HTERT-HM (cell line): ENCODE results near the genes TMEM53 and EIF2B3.

DNA sequence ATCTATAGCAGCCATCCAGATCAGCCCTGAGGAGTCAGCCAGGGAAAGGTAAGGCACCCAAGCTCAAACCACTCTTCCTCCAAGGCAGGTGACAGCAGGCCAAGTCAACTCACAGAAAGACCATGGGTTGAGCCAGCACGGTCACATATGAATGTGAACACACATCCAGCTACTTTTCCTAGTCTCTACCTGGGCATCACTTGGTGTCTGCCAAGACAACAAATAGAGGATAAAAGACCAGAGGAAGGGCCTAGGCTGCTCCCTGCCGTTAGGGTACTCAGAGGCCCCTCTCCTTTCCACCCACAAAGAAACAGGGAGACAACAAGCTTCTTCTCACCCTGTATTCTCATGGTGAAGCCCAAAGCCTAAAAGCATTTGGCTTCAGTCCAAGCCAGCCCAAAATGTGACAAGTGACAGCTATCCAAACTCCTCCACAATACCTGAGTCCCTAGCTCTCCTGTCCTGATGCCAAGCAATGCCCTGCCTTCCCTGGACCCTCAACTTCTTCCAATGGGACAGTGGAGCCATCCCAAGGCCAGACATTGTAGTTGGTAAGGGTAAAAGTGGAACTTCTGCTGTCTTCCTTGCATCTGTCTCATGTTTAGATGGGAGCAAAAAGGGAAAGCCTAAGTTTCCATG is 55.4 kb downstream of the DMAP1 start:
- RRBS = no CpG with 5 or more reads among the region's 2 CpGs

DNA sequence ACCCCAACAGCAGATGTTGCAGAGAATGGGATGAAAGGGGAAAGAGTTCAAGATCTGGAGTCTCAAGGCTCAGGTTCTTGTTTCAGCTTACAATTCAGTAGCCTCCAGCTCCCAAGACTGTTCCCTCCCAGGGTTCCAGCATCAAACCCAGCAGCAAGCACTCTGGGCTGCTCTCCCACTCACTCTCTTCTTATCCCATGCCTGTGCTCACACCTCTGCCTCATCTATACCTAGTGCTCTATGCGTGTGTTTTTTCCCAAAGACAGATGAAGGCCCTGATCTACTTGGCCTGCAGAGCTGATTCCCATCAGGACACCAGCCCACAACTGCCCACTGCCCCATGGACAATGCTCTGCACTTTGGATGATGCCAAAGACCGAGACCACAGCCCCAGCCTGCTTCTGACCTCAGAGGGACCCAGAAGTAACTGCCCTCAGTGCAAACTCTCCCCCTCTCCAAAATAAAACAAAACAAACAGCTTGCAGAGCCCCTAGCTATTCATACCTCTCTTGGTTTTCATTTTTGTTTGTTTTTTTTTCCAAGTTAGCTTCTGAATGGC is 61.4 kb downstream of the DMAP1 start:
- RRBS = no CpG with 5 or more reads among the region's 2 CpGs

- RRBS = 4% methylated on average over 12 of the region's 30 CpGs
Observed at GRCh38 chr1:44406020-44406426, 968 bp downstream of the RNF220 start.

DNA sequence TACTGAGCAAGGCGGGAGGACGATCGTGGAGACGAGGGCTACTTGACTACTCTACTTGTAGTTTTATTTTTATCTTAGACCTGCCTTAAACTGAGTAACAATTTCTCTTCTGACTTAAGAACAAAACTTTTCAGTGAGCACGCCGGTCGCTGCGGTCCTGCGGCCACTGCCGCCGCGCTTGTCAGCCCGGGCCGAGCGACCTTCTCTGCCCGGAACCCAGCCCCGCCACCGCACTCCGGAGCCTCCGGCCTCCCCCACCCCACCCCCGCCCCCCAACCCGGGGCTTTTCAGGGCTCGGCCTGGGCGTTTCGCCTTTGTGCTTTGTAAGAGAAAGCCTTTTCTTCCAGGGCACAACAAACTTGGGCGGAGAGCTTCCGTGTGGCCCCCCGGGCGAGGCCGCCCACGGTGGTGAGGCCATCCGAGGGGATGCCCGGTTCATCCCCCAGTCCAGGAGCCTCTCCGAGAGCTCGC is 1.4 kb downstream of the RNF220 start:
- RRBS = 11% methylated on average over 20 of the region's 35 CpGs

- RRBS = no CpG with 5 or more reads among the region's 7 CpGs
Observed at GRCh38 chr1:44422140-44422834, 17.2 kb downstream of the RNF220 start.

- RRBS = no CpG with 5 or more reads among the region's 9 CpGs
Observed at GRCh38 chr1:44484182-44484598, 79.1 kb downstream of the RNF220 start.

DNA sequence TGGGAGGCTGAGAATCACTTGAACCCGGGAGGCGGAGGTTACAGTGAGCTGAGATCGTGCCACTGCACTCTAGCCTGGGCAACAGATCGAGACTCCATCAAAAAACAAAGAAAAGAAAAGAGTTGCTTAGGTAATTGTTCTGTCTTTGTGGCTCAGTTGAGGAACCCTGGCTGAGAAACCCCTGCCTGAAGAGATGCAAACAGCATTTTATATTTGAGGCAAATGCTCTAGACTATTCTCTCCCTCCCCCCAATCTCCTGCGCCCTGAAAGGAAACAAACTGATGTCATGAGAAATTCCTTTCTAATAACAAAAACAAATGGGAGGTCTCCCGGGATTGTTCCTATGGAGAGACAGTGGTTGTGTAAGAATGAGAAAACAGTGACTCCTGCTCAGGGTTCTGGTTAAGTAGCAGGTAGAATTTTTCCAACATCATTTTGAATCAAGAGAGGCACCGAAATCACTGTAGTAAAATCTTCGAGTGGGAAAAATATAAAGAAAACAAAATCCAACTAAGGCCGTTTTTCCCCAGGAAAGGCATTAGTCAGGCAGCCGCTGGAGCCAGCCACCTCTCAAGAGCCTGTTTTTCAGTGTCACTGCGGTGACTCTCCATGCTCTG is 80.1 kb downstream of the RNF220 start:
- RRBS = no CpG with 5 or more reads among the region's 11 CpGs

DNA sequence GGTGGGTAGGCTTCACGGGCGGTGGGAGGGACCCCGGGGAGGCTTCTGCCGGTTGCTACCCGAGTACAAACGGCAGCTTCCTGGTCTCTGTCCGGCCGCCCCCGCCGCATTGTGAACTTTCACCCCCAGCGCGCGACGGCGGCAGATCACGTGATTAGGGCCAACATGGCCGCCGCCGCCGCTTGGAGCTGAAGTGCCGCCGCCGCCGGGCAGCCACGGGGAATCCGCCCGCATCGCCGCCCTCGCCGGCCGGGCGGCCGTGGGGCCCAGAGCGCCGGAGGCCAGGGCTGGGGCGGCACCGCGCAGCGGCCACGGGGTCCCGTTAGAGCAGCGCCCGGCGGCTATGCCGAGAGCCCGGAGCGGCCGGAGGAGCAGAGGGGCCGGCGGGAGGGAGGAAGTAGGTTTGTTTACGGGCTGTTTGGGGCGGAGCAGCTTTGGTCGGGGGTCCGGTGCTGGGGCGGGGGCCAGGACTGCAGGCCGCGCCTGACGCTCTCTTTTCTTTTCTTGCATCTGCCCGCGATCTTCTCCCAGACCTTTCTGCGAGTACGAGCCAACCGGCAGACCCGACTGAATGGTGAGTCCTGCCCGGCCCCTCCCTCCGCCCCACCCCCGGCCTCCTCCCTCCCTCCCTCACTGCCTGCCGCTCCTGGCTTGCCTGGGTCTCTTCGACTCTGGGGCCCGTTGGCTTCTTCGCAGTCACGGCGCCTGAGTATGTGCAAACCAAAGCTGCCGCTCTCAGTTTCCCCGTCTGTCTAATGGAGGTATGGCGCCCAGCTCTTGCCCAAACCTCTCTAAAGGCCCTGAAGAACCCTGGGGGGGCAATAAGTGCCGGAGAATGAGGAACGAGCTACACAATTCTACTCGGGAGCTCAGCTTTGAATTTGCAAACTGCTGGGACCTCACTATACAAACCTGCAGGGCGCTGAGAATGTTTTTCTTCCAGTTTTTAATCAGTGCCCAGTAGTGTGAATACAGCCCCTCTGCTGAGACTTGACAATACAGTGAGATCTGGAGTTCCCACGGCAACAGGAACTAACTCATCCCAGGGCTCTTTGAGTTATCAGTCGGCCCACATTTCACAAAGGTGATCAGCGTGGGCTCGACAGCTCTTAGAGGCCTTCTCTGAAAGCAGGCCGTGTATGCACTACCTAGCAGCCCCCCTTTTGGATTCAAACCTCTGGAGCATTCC is 42.1 kb downstream of the TMEM53 start:
- RRBS = 2% methylated on average over 35 of the region's 86 CpGs

DNA sequence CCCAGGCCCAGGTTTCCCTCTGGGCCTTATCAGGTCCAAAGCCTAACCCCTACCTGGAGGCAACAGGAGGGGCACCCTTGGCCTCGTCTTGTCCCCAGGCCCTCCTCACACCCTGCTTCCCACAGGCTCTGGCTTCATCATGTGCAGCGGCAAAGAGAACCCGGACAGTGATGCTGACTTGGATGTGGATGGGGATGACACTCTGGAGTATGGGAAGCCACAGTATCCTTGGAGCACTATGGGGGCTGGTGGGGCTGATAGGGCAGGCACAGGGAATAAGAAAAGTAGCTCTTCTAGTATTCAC is 29.8 kb downstream of the TMEM53 start:
- RRBS = no CpG with 5 or more reads among the region's 3 CpGs

DNA sequence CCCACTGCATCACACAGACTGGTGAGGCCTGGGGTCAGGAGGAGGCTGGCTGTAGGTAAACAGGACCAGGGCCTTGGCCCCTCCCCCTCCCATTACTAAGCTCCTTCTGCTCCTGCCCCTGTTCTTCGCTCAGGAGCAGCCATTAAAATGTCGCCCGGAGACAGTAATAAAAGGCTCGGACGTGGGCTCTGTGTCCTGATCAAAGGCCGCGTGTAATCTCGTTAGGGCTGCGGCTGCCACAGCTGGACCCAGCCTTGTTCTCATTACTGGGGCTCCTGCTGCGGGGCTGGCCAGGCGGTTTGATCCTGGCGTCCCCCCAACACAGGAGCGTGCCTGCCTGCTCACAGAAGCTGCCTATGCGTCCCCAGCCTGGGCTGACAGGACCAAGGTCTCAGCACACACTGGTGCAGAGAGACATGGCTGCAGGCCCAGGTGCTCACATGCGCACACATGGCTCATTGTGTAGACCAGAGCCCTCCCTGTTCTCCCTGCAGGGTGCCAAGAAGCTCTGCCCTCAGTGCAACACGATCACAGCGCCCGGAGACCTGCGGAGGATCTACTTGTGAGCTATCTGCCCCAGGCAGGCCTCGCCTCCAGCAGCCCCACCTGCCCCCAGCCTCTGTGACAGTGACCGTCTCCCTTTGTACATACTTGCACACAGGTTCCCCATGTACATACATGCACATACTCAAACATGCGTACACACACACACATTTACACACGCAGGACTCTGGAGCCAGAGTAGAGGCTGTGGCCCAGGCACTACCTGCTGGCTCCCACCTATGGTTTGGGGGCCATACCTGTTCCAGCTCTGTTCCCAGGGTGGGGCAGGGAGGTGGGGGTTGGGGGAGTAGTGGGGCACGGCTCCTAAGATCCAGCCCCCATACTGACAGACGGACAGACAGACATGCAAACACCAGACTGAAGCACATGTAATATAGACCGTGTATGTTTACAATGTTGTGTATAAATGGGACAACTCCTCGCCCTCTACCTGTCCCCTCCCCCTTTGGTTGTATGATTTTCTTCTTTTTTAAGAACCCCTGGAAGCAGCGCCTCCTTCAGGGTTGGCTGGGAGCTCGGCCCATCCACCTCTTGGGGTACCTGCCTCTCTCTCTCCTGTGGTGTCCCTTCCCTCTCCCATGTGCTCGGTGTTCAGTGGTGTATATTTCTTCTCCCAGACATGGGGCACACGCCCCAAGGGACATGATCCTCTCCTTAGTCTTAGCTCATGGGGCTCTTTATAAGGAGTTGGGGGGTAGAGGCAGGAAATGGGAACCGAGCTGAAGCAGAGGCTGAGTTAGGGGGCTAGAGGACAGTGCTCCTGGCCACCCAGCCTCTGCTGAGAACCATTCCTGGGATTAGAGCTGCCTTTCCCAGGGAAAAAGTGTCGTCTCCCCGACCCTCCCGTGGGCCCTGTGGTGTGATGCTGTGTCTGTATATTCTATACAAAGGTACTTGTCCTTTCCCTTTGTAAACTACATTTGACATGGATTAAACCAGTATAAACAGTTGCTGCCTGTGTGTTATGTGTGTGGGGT is 23.5 kb downstream of the TMEM53 start:
- RRBS = no CpG with 5 or more reads among the region's 35 CpGs

GRCh38 chr1:44673979-44675022 is at the start of gene TMEM53:
TSS of gene TMEM53 (minus strand) at chr1:44674481.
- RRBS = 2% methylated on average over 5 of the region's 60 CpGs

DNA sequence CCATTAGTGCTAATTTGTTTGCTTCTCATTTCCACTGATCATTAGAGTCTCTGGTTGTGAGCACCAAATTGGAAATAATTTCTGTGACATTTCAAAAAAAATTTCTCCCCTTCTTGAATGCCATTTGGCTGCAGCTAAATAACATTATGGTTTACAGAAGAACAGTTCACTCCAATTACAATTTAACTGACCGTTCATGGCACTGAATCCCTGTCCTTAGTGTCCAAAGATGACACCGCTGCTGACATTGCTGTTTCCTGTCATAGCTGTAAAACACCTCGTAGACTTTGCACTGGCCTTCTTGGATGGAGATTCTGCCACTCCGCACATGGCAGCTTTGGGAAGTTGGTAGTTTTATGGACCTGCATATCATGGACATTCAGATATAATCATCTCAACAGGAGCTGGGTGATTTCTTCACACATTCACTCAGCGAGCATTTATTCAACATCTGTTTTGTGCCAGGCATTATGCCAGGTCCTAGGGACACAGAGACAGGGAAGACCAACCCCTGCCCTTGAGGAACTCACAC is 4.9 kb downstream of the ARMH1 start:
- RRBS = no CpG with 5 or more reads among the region's 5 CpGs

DNA sequence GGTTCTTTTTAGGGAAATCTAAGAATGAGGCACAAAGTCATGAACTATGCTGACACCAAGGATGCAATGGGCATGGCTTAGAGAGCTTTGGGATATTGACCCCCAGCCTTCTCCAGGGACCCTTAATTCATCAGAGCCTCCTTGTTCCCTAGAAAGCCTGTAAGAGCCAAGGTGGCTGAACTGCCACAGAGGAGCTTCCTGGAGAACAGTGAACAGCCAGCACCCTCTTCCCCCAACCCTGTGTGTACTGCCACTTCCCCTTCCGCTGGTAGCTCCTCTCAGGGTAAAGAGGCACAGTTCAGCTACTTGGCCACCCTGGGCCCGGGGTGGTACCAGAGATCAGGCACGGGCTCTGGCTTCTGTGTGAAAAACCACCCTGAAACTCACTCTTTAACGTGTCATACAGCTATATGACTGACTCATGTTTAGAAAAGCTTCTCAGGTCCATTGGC is 22.2 kb downstream of the ARMH1 start:
- RRBS = no CpG with 5 or more reads among the region's 4 CpGs

GRCh38 chr1:44723530-44724131 is 16.0 kb upstream of the KIF2C start:
- RRBS = no CpG with 5 or more reads among the region's 18 CpGs

- RRBS = 2% methylated on average over 15 of the region's 53 CpGs
Observed at GRCh38 chr1:44986098-44986978, at the start of gene EIF2B3. TSS of gene EIF2B3 (minus strand) at chr1:44986595.

DNA sequence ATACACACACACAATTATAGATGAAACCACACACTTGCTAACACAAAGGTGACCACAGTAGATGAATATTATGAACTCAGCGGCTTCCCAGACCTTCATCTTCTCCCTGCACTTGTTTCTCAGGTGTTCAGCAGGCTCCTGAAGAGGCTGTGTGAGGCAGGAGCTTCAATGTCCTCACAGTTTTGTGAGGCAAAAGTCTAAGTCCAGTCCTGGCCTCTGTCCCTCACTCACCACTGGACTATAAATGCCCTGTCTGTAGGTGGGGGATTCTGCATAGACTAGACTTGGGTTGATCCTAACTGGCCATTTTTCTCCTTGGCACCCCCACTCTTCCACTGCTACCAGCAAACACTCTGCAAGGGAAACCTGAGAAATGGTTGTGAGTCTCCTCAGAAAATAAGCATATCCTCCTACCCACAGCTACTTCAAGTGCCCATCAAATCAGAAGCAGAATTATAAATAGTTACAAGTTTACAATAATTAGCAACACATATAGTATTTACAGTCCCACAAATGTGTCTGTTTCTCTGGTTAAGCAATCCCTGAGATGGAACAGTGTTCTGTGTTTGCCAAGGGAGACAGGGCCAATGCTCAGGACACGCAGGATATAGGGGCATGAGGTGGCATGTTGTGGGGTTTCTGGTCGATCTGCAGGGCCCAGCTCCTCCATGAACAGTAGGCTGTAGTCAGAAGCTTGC is 5.7 kb downstream of the UROD start:
- RRBS = no CpG with 5 or more reads among the region's 3 CpGs

DNA sequence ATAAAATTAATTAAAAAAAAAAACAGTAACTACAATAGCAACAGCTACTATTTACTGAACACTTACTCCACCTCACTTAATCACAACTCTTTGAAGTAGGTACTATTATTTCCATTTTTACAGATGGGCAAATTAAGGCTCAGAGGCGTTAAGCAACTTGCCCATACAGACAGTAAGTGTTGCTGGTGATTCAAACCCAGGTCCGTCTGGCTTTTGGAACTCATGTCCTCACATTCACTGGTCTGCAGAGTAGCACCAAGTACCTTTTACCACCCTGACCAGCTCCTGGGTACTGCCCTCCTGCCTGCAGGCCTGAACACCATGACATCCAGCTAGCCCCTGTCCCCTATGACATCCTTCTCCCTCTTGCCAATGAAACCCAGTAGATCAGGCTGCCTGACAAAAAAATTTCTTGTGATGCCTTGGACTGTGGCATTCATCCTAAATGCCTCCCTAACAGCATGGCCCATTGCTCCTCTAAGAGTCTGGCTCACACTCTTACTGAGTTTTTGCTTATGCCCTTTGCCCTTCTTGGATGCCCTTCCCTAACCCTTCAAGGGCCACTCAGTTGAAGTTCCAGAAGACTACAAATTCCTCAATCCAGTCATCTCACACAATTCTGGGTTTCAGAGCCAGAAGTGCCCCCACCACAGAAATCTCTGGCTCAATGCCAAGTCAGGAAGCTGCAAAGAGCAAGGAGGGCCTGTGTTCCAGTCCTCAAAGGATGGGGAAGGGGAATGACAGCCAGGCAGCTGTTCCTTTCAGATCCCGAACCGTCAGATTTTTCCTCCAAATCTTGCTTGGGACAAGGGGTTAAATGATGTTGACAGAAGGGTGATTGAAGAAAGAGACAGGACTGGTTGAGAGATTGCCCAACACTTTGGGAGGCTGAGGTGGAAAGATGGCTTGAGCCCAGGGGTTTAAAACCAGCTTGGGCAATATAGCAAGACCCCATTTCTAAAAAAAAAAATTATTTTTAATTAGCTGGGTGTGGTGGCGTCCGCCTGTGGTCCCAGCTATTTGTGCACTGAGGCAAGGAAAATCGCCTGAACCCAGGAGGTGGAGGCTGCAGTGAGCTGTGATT is 1.0 kb upstream of the HPDL start:
- RRBS = no CpG with 5 or more reads among the region's 7 CpGs

DNA sequence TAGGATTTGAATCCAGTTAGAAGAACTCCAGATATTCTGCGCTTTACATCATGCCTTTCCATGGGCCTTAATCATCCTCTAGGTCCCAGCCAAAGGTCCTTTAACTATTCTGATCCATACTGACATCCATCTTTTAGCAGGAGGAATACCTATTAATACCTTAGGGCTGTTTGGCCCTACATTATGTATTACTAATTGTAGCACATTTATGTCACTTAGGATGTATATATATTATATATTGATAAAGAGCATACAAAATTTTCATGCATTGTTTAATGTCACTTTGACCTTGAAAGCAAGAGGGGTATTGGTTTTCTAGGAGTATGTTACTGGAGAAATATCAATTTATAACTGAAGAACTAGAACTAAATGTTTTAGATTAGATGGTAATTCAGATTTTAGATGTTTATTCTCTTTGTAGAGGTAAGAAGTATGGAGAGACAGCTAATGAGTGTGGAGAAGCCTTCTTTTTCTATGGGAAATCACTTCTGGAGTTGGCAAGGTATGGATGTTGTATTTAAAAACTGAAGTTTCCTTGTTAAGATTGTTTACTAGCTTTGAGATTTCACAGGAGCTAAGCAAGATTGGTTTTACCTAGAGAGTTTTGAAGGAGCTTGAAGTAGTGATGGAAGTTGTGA is 19.2 kb downstream of the CCDC17 start:
- RRBS = no CpG with 5 or more reads among the region's 1 CpG

DNA sequence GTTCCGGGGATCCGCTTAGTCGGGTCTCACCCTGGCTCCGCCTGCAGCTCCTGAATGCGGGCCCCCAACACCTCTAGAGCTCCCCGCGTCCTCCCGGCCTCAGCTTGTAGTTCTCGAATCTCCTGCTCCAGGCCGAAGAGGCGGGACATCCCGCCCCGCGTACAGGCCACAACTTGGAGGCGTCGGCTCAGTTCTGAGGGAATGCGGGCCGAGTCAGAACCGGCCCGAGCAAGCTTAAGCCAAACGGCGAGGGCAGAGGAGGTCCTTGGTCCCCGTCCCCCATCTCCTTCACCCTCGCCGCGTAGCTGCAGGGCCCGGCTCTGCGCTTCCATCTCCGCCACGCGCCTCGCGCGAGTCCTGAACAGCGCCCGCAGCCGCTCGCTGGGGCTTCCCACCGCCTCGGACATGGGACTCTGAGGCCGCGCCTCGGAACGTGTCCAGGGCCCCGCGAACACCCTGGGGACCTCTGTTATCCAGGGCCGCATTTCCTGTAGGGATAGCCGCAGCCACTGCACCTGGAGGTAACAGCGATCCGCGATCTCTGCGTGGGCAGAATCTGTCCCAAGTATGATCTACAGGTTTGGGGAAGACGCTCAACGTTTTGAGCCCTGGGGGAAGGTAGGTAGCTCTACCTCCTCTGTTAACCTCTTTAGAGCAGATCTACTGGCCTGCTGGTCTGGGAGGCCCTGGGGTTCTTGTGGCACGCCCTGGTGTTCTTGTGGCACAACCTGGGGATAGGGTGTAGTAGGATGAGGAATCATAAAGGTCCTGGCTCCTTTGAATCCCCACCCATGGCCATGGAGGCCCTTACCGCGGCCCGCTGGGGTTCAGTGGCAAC is 710 bp downstream of the CCDC17 start:
- RRBS = 43% methylated on average over 18 of the region's 58 CpGs

DNA sequence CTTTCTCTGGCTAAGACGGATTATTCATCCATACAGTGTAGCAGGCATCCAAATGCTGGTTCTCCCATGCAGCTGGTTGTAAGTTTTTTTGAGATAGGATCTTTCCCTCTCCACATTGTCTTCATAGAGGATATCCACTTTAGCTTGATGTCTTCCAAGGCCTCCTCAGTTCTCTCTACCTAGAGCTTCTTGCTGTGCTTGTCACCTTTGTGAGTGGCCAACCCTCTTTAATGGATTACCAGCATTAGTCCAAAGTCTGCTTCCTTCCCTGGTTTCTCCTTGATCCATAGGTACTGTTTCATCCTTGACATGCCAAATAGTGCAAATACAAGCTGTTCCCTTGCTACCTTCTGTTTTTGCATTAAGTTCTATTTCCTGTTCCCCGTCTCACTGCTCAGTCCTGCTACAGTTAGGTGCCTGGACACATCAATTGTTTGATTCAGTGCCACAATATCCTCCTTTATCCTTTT is 19.2 kb downstream of the MAST2 start:
- RRBS = no CpG with 5 or more reads among the region's 2 CpGs